Subcutaneous adipose tissue (tissue), 3 donors: ENCODE results near the genes PSME3, NBR1, MEOX1, CD300LG and NAGS.

DNA sequence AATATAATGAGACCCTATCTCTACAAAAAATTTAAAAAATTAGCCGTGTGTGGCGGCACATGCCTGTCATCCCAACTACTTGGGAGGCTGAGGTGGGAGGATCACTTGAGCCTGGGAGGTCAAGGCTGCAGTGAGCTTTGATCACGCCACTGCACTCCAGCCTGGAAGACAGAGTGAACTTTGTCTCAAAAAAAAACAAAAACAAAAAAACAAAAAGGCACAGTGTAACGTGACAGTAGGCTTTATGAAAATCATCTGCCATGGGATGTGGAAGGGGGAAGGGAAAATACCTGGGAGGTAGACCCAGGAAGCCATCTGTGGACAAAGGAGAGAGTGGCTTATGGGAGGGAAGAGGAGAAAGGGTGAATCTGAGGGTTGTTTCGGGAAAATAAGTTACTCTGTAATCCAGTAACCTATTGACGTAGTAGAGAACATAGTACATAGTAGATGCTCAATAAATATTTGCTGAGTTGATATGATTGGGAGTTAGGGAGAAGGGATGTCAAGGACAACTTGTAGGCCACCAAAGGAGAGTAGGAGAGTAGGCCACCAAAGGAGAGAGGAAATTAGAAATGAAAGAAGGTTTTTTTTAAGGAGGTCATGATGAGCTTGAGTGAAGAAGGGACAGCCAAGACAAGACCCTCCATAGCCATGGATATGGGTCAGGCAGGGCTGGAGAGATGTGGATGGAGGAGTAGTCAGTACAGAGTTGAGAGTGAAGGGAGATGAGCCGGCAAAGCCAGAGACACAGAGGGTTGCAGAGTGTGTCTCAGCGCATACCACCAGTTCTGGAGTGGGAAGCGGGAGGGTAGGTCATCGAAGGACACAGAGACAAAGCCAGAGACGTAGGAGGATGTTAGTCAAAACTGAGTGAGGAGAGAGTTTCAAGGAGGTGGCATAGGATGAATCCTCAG is 8.4 kb downstream of the COA3 start:
- PRO-cap: no peak
- RAMPAGE, long total RNA, 3 experiments: no peak in any of the 3 experiments

DNA sequence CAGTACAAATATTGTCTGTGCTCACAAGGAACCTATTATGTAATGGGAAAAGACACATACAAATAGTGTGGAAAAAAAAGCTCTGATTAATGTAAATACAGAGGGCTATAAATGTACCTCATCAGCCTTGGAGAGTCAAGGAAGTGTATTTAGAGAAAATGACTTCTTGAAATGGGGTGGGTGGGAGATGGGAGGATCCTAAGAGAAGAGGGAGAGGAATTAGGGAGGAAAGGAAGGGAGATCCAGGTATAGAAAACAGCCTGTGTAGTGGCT is 6.5 kb downstream of the CNTD1 start:
- PRO-cap: no peak
- RAMPAGE, long total RNA, 3 experiments: no peak in any of the 3 experiments

DNA sequence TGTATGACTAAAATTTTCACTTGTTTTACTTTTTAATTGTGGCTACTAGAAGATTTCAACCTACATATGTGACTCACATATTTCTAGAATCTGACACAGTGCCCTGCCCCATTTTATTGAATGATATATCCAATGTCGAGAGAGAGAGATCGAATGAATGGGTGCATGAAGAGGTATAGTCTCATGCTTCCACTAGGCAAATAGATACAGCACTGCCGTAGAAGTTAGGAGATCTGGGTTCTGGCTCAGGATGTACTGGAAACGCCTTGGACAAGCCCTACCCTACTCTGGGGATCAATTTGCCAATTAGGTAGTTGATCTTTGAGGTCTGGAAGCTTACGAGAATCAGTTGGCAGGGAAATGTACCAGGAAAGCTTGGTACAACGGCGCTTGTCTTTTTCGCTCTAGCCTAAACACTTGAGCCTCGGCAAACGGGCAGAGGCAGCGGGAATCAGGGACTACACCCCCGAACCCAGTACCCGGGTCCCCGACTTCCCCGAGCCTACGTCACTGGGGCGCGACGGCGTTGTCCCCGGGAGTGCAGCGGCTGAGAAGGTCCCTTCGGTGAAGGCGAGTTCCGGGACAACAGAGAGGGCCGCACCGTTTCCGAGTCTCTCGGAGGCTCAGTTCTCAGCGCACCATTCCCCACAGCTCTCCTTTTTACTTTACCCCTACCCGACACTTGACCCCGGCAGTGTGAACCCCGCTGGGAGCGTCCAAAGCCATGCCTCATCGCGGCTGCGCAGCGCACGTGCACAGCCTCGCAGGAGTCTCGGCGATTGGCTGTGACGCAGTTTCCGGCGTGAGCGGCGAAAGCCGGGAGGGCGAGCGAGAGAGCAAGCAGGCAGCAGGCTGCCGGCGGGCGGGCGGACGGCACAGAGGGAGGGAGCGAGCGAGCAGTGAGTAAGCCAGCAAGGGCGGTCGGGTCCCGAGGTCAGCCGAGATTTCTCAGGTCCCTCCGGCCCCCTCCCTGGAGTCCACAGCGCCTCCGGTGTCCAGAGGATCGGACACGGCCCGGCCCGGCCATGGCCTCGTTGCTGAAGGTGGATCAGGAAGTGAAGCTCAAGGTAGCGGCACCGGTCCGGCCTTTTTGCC is at the start of gene PSME3:
Gene PSME3 (plus strand): TSS at position 791 of the 1,095 bp plus-strand sequence.
- PRO-cap: bidirectional peak, plus-strand start at position 813 of the sequence, minus-strand start at position 781 of the sequence
- RAMPAGE, long total RNA, 3 experiments: start-site peak on the plus strand in 3 of 3 experiments, centred at positions 831 to 845 of the sequence, 88 to 719 reads per replicate

DNA sequence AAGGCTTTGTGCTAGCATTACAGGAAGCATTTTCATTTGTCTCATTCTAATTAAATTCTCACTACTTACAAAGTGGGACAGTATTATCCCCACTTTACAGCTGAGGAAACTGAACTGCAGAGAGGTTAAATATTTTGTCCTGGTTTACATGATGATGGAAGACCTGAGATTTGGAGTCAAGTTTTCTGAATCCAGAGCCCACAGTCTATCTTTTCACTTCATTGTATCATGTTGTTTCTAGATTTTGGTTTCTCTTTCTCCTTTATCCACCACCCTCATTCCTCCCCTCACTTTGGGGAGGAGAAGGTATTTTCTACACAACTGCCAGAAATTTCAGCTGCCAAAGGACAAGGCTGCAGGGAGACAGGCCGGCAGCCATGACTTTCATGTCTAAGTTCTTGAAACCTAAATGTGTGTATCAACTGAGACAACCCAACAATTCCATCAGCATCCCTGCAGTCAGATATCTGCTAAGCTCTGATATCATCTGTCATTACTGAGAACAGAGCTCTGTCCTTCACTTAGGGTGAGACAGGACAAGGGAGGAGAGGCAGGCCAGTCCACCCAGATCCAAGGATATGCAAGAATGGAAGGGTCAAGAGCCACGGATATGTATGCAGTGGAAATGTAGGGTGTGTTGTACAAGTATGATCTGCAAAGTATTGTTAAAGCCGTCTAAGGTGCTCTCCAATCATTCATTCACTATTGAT is 3.8 kb upstream of the RPL27 start:
- PRO-cap: no peak
- RAMPAGE, long total RNA, 3 experiments: no peak in any of the 3 experiments

GRCh38 chr17:43020058-43020587 is 2.1 kb downstream of the VAT1 start:
- PRO-cap: bidirectional peak, plus-strand start at chr17:43020516, minus-strand start at chr17:43020269
- RAMPAGE, long total RNA, 3 experiments: no peak in any of the 3 experiments

DNA sequence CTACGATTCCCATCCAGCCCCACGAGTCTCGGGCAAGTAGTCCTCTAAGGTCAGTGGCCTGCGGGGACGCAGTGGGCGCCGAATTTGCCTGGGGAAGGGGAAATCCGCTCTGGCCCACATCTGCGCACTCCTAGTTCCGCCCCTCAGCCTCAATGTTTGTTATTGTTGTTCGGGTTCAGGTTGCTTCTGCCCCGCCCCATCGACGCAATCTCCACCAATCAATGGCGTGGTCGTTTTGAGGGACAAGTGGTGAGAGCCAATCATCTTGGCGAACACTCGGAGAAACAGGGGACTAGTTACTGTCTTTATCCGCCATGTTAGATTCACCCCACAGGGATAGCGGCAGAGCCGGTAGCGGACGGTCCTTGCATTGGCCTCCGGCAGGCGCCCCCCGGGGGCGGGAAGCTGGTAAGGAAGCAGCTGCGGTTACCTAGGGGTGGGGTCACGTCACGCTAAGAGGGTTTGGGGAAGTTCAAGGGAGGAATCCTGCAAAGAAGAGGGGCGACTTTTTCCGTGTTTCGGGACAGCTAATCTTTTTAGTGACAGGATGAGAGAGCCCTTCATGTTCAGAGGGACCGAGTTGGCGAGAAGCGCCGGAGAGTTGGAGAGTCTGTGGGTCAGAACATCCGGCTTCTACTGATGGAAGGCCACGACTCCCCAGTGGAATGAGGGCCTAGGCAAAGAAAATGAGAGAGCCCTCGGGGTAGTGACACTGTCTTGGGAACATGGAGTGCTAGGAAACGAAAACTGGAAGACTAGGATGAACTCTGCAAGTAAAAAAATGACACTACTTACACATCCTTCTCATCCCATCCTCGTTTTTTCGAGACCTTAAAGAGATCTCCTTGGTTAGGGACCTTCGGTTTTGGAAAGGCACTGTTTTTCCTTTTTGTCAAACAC is at the start of gene NBR1:
Gene NBR1 (plus strand): TSS at position 320 of the 900 bp plus-strand sequence.
- PRO-cap: bidirectional peak, plus-strand start at position 320 of the sequence, minus-strand start at position 151 of the sequence
- RAMPAGE, long total RNA, 3 experiments: start-site peak on the plus strand in 2 of 3 experiments, centred at positions 326 to 330 of the sequence, 184 to 331 reads per replicate; start-site peak on the minus strand in 1 of 3 experiments, centred at position 151 of the sequence, 11 reads per replicate

DNA sequence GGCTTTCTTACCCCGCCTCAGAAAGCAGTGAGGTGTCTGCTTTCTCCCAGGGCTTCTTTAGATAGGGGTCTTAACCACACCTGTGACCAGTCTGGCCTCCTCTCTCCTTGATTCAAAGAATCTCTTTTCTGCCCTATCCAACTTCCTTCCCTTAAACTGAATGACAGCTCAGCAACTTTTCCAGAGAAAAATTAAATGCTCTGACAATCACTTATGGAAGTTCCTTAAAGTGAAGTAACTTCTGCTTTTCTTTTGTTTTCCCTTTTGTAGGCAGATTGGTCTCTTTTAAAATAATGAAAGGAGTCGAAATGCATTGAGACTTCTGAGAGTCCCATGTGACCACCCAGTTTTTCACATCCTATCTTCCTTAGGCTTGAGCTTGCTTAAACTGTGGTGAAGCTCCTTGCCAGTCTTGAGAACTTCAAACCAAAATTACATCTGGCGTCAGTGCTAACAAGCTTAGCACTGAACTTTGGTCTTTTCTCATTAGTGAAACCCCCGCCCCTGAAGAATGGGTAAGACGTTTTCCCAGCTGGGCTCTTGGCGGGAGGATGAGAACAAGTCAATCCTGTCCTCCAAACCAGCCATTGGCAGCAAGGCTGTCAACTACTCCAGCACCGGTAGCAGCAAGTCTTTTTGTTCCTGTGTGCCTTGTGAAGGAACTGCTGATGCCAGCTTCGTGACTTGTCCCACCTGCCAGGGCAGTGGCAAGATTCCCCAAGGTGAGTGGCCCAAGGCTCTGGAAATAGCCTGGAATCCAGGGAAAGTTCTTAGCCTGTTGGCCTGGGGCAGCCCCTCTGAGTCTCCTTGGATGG is 1.1 kb downstream of the TMEM106A start:
- PRO-cap: no peak
- RAMPAGE, long total RNA, 3 experiments: no peak in any of the 3 experiments

DNA sequence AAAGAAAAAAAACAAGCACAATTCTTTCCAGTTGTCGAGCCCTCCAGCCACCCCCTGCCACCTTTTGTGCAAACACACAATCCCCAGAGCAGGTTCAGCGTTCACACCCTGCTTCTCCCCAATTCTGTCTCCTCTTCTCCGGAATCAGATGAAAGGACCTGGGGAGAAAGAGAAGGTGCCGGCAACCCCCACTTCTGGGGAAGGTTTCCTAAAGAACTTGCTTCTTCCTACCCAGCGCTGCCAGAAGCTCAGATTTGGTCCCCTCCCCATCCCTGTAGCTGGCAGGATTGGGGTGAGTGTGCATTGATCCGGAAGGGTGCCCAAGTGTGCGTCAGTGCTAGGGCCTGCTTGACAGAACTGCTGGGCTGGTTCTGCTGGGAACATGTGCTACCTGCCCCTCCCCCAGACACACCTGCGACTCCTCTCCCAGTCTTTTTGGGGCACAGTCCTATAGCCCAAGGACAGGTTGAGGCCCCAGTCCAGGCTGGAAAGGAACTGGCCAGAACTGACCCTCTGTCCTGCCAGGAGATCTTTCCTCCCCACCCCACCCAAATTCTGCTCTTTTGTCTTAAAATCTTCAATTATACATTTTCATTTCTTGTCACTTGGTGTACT is 3.3 kb downstream of the ARL4D start:
- PRO-cap: no peak
- RAMPAGE, long total RNA, 3 experiments: no peak in any of the 3 experiments

GRCh38 chr17:43417480-43417905 is 18.7 kb downstream of the ARL4D start:
- PRO-cap: bidirectional peak, plus-strand start at chr17:43417751, minus-strand start at chr17:43417589
- RAMPAGE, long total RNA, 3 experiments: no peak in any of the 3 experiments

- PRO-cap: no peak
- RAMPAGE, long total RNA, 3 experiments: no peak in any of the 3 experiments
Observed at GRCh38 chr17:43431683-43432300, 33.0 kb downstream of the ARL4D start.

GRCh38 chr17:43544487-43544909 is 1.6 kb downstream of the ETV4 start:
- PRO-cap: no peak
- RAMPAGE, long total RNA, 3 experiments: no peak in any of the 3 experiments

GRCh38 chr17:43661657-43662426 is at the start of gene MEOX1:
TSS of gene MEOX1 (minus strand) at chr17:43661922.
- PRO-cap: unidirectional peak, minus-strand start at chr17:43661954
- RAMPAGE, long total RNA, 3 experiments: start-site peak on the minus strand in 2 of 3 experiments, at chr17:43661899-43661927 at its widest, 52 to 73 reads per replicate

DNA sequence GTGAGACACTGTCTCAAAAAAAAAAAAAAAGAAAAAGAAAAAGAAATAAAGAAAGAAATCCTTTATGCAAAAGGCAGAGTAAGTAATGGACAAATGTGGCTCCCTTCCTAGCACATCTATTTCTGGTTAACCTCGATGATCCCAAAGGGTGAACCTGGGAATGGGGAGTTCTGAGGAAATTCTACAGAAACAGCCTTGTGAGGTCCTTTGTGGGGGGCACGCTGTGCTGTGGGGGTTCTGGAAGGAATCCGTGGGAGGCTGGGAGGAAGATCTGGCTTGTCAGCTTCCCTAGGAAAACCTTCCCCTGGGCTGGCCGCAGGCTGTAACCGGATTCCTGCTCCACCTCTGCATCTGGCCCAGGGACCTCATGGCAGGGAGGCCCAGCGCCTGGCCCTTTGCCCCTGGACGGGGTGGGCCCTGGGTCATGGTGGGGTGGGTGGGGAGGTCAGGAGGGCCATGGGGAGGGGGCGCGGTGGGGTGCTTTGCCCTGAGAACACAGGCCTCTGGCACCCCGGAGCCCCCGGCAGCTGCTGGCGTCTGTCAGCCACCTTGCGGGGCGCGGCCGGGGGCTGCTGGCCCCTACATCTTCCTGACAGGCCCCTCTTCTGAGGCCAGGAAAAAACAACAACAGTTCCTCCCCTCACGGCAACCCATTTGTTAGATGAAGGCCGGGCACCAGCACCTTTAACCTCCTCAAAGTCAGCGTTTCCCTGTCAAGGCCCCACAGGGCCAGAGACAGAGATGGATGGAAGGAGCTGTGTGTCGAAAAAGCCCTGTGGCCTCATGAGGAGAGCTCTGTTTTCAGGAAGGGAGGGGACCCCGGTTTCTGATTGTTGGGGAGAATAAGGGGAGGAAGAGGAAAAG is 3.4 kb upstream of the MEOX1 start:
- PRO-cap: bidirectional peak, plus-strand start at position 732 of the sequence, minus-strand start at position 659 of the sequence
- RAMPAGE, long total RNA, 3 experiments: no peak in any of the 3 experiments

DNA sequence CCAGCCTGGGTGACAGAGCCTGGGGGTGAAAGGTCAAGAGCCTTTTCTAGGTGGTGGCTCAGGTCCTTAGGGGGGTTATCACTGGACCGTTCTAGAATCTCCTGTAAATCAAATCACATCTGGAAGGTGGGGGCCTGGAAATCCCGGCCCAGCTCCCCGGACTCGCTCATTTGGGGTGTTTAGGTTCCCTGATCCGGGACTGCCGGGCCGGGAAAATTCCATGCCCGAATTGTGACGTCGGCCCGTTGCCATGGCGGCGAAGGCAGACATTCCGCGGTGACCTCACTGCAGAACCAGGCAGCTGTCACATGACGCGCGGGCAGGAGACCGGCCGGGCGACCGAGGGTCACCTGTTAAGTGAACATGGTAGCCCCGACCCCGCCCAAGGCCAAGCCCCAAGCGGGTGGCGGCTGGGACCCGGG is 643 bp downstream of the DUSP3 start:
- PRO-cap: bidirectional peak, plus-strand start at position 307 of the sequence, minus-strand start at position 172 of the sequence
- RAMPAGE, long total RNA, 3 experiments: no peak in any of the 3 experiments

DNA sequence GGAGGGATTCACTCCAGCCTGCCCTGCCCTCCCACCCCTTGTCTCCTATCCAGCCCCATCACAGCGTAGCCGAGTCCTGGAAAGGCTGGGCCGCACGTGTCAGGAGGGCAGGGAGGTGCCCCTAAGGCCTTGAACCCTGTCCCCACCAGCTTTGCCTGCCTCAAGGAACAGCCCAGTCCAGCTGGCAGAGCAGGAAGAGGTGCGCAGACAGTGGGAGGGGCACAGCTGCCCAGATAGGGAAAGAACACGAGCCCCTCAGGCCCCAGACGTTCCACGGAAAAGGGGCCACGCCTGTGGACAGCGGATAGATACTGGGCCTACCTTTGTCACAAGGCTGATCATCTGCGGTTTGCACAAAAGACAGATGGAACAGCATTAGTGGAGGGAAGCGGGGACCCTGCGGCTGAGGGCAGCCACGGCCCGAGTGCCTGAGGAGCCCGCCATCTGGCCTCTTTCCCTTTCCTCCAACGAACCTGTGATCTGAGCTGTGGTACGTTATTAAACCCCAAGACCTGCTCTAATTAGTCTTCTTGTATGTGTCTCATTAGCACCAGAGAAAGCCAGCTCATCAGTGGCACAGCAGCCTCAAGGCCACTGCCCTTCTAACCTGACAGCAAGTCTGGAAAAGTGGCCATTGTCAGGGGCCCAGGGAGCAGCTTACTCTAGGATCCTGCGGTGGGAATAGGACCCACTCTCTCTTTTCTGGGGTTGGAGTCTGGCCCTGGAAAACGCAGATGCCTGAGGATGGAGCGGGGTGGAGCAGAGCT is 16.4 kb downstream of the MPP3 start:
- PRO-cap: no peak
- RAMPAGE, long total RNA, 3 experiments: no peak in any of the 3 experiments

DNA sequence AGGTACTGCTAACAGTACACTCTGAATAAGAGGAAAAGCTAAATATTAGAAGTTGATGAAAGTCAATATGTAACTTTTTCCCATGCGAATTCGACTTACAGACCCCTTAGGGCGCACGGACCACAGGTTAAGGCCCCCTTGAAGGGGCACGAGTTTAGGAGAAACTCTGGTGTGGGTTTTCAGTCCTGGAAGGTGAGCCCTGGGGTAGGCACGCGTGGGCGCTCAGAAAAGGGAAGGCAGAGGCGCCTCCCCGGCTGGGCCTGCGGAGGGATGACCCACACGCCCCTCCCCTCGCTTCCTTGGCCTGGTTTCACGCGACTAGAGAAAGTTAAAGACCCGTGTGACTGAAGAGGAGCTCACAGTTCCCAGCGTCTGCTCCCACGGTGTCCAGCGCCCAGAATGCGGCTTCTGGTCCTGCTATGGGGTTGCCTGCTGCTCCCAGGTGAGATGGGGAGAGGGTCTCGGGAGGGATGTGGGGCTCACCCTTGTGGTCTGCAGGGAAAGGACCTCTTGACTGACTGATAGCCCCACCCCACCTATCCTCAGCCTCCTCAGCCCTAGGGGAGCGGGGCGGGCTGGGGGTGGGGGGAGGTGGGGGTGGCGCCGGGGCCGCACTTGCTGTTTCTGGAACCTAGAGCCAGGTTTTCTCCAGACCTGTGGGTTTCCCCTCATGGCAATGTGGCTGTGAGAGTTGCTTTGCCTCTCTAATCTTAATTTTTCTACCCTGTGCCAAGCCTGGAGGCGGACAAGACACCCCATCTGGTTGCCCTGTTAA is at the start of gene CD300LG:
Gene CD300LG (plus strand): TSS at position 359 of the 775 bp plus-strand sequence.
- PRO-cap: bidirectional peak, plus-strand start at position 331 of the sequence, minus-strand start at position 224 of the sequence
- RAMPAGE, long total RNA, 3 experiments: start-site peak on the plus strand in 1 of 3 experiments, centred at position 359 of the sequence, 409 reads per replicate

- PRO-cap: no peak
- RAMPAGE, long total RNA, 3 experiments: no peak in any of the 3 experiments
Observed at GRCh38 chr17:43928014-43928213, 14.4 kb downstream of the PPY start.

DNA sequence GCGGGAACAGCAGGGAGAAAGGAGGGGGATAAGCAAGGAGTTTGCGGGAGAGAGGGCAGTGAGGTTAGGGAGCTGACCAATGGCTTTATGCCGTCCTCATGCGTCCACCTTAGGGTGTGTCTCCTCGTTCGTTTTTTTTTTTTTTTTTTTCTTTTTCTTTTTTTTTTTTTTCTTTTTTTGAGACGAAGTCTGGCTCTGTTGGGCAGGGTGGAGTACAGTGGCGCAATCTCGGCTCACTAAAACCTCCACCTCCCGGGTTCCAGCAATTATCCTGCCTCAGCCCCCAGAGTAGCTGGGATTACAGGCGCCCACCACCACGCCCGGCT is 4.8 kb downstream of the PPY start:
- PRO-cap: no peak
- RAMPAGE, long total RNA, 3 experiments: no peak in any of the 3 experiments

GRCh38 chr17:44004218-44004791 is at the start of gene NAGS:
TSS of gene NAGS (plus strand) at chr17:44004622.
- PRO-cap: bidirectional peak, plus-strand start at chr17:44004622, minus-strand start at chr17:44004445
- RAMPAGE, long total RNA, 3 experiments: no peak in any of the 3 experiments

DNA sequence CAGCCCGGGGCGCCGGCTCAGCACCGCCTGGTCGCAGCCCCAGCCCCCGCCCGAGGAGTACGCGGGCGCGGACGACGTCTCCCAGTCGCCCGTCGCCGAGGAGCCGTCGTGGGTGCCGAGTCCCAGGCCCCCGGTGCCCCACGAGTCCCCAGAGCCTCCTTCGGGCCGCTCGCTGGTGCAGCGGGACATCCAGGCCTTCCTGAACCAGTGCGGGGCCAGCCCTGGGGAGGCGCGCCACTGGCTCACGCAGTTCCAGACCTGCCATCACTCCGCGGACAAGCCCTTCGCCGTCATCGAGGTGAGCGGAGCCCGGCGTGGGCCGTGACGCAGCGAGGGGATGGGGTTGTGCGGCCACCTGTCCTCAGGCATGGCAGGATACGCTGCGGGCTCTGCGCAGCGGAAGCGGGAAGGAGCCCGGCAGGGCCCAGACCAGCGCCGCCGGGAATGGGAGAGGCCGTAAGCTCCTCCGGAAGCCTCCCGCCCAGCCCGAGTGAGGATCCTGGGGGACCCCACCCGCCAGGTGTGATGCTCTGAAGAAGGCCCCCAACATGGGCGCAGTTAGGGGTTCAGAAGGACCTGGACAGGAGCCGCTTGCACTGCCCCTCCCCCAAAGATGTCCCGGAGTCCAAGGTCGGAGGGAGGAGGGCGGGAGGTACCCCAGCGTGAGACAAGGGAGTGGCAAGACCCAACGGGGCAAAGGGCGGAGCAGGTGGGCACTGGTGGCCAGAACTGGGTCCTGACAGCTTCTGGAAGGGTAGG is 549 bp downstream of the NAGS start:
- PRO-cap: bidirectional peak, plus-strand start at position 427 of the sequence, minus-strand start at position 382 of the sequence
- RAMPAGE, long total RNA, 3 experiments: no peak in any of the 3 experiments